HepG2 (cell line): ENCODE measurements around the genes SERPINH1 and UVRAG.

- RRBS, 2 experiments = no CpG with 5 or more reads among the region's 17 CpGs
CAGE:
- cytosol, long polyA minus RNA = no peak
- cytosol, long polyA plus RNA = no peak
- long polyA plus RNA = no peak
- nucleus, long polyA minus RNA = no peak
- nucleus, long polyA plus RNA = no peak
Observed at GRCh38 chr11:75403627-75404713, 4.7 kb downstream of the RPS3 start.

DNA sequence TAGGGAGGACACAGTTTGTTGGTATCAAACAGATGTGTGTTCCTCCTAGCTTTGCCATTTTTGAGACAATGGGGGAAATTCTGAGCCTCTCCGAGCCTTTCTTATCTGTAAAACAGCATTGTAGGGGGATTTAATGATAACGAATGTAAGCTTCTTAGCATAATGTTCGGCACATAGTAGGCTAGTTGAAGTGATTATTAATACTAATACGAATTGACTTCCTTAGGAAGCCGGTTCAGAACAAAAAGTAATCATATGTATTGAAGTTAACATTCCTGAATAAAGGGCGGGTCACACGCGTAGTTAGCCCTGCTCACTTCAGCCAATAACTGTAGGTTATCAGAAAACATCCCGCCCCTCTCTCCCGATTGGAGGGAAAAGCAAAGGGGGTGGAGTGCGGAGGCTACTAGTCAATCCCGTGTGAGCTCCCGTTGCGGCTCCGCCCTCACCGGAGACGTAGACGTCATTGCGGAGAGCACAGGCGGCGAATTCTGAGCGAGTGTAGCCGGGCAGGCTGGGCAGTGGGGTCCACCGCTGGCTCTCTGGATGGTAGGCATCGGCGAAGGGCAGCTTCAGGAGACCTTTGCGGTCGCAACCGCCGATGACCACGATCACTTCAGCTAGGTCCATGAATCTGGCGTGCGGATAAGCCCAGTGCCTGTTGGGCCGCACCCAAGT, 4.9 kb downstream of the KLHL35 start:
- RRBS, 2 experiments = 36 to 40% methylated on average over 8 of the region's 34 CpGs
CAGE:
- cytosol, long polyA minus RNA = no peak
- cytosol, long polyA plus RNA = no peak
- long polyA plus RNA = no peak
- nucleus, long polyA minus RNA = no peak
- nucleus, long polyA plus RNA = no peak

- RRBS, 2 experiments = 40 to 42% methylated on average over 3 of the region's 17 CpGs
CAGE:
- cytosol, long polyA minus RNA = no peak
- cytosol, long polyA plus RNA = no peak
- long polyA plus RNA = no peak
- nucleus, long polyA minus RNA = no peak
- nucleus, long polyA plus RNA = no peak
Observed at GRCh38 chr11:75430998-75431465, 2.0 kb downstream of the KLHL35 start.

GRCh38 chr11:75561516-75562421, at the start of gene SERPINH1:
SERPINH1 (plus strand) TSS chr11:75562253.
- RRBS, 2 experiments = 1 to 2% methylated on average over 23 of the region's 56 CpGs
CAGE:
- cytosol, long polyA minus RNA = start-site peak on the plus strand at chr11:75562200-75562250, 55 reads
- cytosol, long polyA plus RNA = start-site peak on the plus strand at chr11:75562116-75562329, 1,374 and 2,510 reads in 2 replicates
- long polyA plus RNA = start-site peak on the plus strand at chr11:75562120-75562308, 1,059 and 1,259 reads in 2 replicates
- nucleus, long polyA minus RNA = no peak
- nucleus, long polyA plus RNA = start-site peak on the plus strand at chr11:75562117-75562297, 940 and 792 reads in 2 replicates

DNA sequence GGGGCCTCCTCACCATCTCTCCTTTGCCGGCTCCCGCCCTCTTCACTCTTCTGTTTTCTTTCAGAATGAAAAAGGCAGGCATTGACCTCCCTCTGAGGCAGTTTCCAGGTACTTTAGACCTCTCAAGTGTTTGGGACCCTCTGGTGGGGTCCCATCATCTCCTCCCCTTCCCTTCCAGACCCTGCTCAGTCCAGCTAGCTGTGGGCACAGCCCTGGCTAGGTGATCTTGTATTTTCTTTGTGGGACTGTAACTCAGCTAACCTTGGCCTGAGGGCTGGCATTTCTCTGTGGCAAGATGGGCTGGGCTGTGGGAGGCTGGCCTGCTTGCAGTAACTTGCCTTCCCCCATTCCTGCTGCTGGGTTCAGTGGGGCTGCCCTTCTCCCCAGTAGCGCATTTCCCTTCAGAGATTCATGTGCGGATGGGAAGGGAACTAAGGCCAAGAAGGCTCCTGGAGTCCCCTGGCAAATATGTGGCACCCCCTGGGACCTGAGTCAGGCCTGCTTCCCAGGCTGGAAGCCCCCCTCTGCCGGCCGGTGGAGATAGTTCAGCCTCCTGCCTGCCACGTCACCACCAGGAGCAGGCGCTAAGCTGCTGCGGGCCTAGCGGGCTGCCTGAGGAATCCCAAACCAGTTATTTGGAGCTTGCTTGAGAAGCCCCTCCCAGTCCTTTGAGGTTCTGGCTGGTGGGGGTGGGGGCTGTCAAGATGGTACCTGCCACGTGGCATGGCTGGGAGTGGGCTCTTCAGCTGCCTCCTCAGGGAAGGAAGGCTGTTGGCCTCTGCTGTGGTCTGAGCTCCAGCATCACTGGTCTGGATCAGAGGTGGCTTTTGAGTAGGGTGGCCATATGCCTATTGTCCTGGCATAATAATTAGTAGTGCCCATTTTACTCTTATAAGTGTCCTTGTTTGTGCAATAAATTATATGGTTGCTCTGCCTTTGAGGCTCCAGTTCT, 1.9 kb downstream of the SERPINH1 start:
- RRBS, 2 experiments = no CpG with 5 or more reads among the region's 11 CpGs
CAGE:
- cytosol, long polyA minus RNA = no peak
- cytosol, long polyA plus RNA = no peak
- long polyA plus RNA = no peak
- nucleus, long polyA minus RNA = no peak
- nucleus, long polyA plus RNA = no peak

GRCh38 chr11:75572273-75573010, 10.4 kb downstream of the SERPINH1 start:
- RRBS, 2 experiments = 97 to 98% methylated on average over 1 of the region's 11 CpGs
CAGE:
- cytosol, long polyA minus RNA = no peak
- cytosol, long polyA plus RNA = no peak
- long polyA plus RNA = start-site peak on the plus strand at chr11:75572639-75572736, 583 and 544 reads in 2 replicates
- nucleus, long polyA minus RNA = no peak
- nucleus, long polyA plus RNA = start-site peak on the plus strand at chr11:75572595-75572735, 55 and 30 reads in 2 replicates

GRCh38 chr11:75573101-75574099, 11.3 kb downstream of the SERPINH1 start:
- RRBS, 2 experiments = no CpG with 5 or more reads among the region's 14 CpGs
CAGE:
- cytosol, long polyA minus RNA = no peak
- cytosol, long polyA plus RNA = no peak
- long polyA plus RNA = no peak
- nucleus, long polyA minus RNA = no peak
- nucleus, long polyA plus RNA = no peak

DNA sequence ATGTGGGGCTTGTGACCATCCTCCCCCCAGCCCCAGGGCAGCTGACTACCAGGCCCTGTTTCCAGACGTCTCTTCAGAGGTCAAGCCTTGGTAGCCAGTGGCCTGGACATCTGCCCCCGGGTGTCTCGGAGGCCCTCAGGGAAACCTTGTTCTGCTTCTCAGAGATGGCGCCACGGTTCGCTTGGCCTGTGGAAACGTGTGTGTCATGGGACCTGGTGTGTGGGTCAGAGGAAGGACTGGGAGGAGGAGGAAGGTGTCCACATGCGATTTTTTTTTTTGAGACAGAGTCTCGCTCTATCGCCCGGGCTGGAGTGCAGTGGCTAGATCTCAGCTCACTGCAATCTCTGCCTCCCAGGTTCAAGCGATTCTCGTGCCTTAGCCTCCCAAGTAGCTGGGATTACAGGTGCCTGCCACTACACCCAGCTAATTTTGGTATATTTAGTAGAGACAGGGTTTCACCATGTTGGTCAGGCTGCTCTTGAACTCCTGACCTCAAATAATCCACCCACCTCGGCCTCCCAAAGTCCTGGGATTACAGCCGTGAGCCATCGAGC, 22.4 kb downstream of the SERPINH1 start:
- RRBS, 2 experiments = no CpG with 5 or more reads among the region's 16 CpGs
CAGE:
- cytosol, long polyA minus RNA = no peak
- cytosol, long polyA plus RNA = no peak
- long polyA plus RNA = no peak
- nucleus, long polyA minus RNA = no peak
- nucleus, long polyA plus RNA = no peak

DNA sequence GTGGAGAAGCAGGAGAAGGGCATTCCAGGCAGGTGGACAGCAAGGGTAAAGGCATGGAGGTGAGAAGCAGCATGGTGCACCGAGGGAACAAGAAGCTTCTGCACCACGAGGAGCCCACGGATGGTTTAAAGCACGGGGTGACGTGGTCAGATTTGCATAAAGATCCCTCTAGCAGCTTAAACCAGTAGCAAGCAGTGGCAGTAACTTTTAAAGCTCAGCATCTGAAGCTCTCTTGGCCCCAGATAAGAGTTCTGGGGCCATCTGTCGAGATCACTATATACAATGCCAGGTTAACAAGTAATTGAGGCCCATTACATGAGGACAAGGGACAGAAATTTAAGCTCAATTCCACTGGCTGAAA, 36.9 kb downstream of the SERPINH1 start:
- RRBS, 2 experiments = no CpG with 5 or more reads among the region's 6 CpGs
CAGE:
- cytosol, long polyA minus RNA = no peak
- cytosol, long polyA plus RNA = no peak
- long polyA plus RNA = no peak
- nucleus, long polyA minus RNA = no peak
- nucleus, long polyA plus RNA = no peak

DNA sequence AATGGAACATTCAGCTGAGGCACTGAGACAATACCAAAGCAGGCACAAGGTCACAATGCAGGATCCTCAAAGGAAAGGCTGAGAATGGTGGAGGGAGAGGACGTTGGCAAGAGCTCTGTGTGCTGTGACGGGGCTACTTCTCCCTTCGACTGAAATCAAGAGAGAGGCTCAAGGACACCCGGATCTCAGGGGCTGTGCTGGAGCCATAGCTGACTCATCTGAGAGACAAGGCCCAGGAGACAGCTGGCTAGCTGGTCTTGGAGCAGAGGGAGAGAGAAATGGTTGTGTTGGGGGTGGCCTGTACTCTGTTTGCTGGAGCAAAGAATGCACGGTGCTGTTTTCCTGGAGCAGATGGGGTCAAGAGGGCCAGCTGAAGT, 41.0 kb downstream of the MAP6 start:
- RRBS, 2 experiments = no CpG with 5 or more reads among the region's 5 CpGs
CAGE:
- cytosol, long polyA minus RNA = no peak
- cytosol, long polyA plus RNA = no peak
- long polyA plus RNA = no peak
- nucleus, long polyA minus RNA = no peak
- nucleus, long polyA plus RNA = no peak

GRCh38 chr11:75773400-75774111, 5.0 kb downstream of the DGAT2 start:
- RRBS, 2 experiments = 80% methylated on average over 1 of the region's 3 CpGs; no CpG with 5 or more reads in 1 of the 2 experiments
CAGE:
- cytosol, long polyA minus RNA = no peak
- cytosol, long polyA plus RNA = no peak
- long polyA plus RNA = no peak
- nucleus, long polyA minus RNA = no peak
- nucleus, long polyA plus RNA = no peak

DNA sequence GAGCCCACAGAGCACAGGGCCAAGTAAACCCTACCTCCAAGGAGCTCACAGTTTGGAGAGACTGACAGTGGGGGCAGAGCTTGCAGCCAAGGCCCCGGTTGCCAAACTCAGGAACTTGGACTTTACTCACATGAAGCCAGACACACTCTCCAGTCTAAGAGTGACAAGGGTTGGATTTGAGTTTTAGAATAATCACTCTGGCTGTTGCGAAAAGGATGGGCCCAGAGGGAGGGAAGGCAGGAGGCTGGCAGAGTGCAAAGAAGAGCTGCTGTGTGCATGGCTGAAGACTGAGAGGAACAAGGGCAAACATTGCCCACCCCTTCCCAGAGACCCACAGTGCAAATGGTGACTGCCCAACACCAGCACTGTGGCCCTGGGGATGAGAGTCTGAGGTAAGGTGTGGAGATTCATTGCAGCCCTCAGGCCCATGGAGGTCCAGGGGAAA, 19.2 kb upstream of the UVRAG start:
- RRBS, 2 experiments = no CpG with 5 or more reads among the region's 2 CpGs
CAGE:
- cytosol, long polyA minus RNA = start-site peak on the plus strand centred at position 169 of the sequence, 35 bp wide, 8 reads
- cytosol, long polyA plus RNA = no peak
- long polyA plus RNA = no peak
- nucleus, long polyA minus RNA = no peak
- nucleus, long polyA plus RNA = no peak

- RRBS, 2 experiments = 1 to 3% methylated on average over 7 of the region's 52 CpGs
CAGE:
- cytosol, long polyA minus RNA = no peak
- cytosol, long polyA plus RNA = no peak
- long polyA plus RNA = no peak
- nucleus, long polyA minus RNA = no peak
- nucleus, long polyA plus RNA = start-site peak on the plus strand at chr11:75815179-75815218, 40 and 47 reads in 2 replicates
Observed at GRCh38 chr11:75814426-75815314, at the start of gene UVRAG. UVRAG (plus strand) TSS chr11:75815210.

DNA sequence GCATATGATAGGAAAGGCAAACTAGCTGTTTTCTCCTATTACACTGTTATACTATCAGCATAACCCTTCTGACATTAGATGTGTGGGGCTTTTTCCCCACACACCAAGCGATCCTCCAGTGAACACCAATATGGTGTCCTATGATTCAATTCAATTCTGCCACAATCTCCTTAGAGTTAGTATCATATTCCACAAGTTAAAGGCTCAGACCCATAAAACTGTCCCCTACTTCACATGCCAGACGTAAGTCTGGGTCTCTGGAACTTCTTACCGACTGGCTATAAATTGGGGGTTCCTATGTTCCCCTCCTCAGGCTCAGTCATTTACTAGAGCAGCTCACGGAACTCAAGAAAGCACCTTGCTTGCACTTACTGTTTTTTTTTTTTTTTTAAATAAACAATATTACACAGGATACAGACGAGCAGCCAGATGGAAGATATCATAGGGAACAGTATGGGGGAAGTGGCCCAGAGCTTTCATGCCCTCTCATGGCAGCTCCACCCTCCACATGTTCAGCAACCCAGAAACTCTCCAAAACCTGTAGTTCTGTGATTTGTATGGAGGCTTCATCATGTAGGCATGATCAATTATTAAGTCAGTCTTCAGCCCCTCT, 7.4 kb downstream of the UVRAG start:
- RRBS, 2 experiments = no CpG with 5 or more reads among the region's 5 CpGs
CAGE:
- cytosol, long polyA minus RNA = no peak
- cytosol, long polyA plus RNA = no peak
- long polyA plus RNA = no peak
- nucleus, long polyA minus RNA = no peak
- nucleus, long polyA plus RNA = no peak

DNA sequence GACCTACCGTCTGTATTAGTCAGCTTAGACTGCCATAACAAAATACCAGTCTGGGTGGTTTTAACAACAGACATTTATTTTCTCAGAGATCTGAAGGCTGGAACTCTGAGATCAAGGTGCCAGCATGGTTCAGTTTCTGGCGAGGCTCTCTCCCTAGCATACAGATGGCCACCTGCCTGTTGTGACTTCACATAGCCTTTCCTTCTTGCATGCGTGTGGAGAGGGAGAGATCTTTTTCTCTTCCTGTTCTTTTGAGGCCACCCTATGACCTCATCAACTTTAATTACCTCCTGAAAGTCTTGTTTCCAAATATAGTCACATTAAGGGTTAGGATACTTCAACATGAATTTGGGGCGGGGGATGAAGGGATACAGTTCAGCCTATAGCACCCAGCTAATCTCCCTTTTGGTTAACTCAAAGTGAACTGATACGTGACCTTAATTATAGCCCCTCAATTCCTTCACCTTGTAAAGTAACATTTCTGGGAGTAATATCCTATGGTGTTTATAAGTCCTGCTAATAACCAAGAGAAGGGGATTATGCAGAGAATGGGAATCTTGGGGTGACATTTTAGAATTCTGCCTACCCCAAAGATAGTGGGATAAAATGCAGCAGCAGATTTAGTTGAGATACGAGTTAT, 131.9 kb downstream of the UVRAG start:
- RRBS, 2 experiments = no CpG with 5 or more reads among the region's 6 CpGs
CAGE:
- cytosol, long polyA minus RNA = no peak
- cytosol, long polyA plus RNA = no peak
- long polyA plus RNA = no peak
- nucleus, long polyA minus RNA = no peak
- nucleus, long polyA plus RNA = no peak

DNA sequence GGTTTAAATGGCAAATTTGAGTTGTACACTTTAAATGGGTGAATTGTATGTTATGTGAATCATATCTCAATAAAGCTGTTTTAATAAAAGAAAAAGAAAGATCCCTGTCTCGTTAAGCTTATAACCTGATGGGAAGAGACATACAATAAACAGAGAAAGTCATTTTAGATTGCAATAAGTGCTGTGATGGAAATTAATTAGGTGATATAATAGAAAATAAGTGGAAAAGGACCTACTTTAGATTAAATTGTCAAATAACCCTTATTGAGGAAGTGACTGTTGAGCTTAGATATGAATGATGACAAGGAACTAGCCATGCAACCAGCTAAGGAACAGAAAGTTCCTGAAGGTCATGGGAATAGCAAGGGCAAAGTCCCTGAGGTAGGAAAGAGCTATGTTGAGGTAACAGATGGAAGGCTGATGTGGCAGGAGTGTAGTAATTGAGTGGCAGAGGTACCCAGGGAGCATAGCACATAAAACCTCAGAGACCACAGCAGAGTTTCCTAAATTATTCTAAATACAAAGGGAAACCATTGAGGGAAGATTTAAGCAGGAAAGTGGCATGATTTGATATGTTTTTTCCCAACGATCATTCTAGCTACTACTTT, 135.2 kb downstream of the WNT11 start:
- RRBS, 2 experiments = no CpG with 5 or more reads among the region's 2 CpGs
CAGE:
- cytosol, long polyA minus RNA = no peak
- cytosol, long polyA plus RNA = no peak
- long polyA plus RNA = no peak
- nucleus, long polyA minus RNA = no peak
- nucleus, long polyA plus RNA = no peak

- RRBS, 2 experiments = no CpG with 5 or more reads among the region's 6 CpGs
CAGE:
- cytosol, long polyA minus RNA = no peak
- cytosol, long polyA plus RNA = no peak
- long polyA plus RNA = no peak
- nucleus, long polyA minus RNA = no peak
- nucleus, long polyA plus RNA = no peak
Observed at GRCh38 chr11:76148209-76148732, 58.0 kb downstream of the WNT11 start.

DNA sequence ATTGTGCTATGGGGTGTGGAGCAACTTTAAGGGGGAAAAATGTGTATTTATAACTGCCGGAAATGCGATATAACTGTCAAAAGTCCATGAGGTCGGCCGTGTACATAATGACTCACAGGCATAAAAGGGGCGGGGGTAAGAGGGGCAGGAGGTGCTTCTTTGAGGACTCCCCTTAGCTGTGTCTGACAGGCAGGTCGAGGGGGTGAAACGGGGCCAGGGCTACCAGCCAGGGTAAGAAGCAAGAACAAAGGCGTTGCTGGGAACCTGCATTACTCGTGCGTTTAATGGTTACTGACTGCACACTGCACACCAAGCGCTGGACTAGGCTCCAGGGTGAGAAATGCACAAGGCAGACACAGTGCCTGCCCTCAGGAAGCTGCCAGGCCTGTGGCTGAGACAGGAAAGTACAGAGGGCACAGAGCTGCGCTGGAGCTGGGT, 57.1 kb downstream of the WNT11 start:
- RRBS, 2 experiments = no CpG with 5 or more reads among the region's 12 CpGs
CAGE:
- cytosol, long polyA minus RNA = no peak
- cytosol, long polyA plus RNA = no peak
- long polyA plus RNA = no peak
- nucleus, long polyA minus RNA = no peak
- nucleus, long polyA plus RNA = no peak

- RRBS, 2 experiments = no CpG with 5 or more reads among the region's 48 CpGs
CAGE:
- cytosol, long polyA minus RNA = no peak
- cytosol, long polyA plus RNA = no peak
- long polyA plus RNA = no peak
- nucleus, long polyA minus RNA = no peak
- nucleus, long polyA plus RNA = no peak
Observed at GRCh38 chr11:76207356-76208137, 1.2 kb upstream of the WNT11 start.

- RRBS, 2 experiments = no CpG with 5 or more reads among the region's 10 CpGs
CAGE:
- cytosol, long polyA minus RNA = no peak
- cytosol, long polyA plus RNA = no peak
- long polyA plus RNA = no peak
- nucleus, long polyA minus RNA = no peak
- nucleus, long polyA plus RNA = no peak
Observed at GRCh38 chr11:76227969-76228534, 21.8 kb upstream of the WNT11 start.